LHCN-M2 (cell line): ENCODE results near the gene H2AC6.

GRCh38 chr6:24714028-24714543 is 4.9 kb downstream of the C6orf62 start:
- RAMPAGE, long total RNA = no peak

DNA sequence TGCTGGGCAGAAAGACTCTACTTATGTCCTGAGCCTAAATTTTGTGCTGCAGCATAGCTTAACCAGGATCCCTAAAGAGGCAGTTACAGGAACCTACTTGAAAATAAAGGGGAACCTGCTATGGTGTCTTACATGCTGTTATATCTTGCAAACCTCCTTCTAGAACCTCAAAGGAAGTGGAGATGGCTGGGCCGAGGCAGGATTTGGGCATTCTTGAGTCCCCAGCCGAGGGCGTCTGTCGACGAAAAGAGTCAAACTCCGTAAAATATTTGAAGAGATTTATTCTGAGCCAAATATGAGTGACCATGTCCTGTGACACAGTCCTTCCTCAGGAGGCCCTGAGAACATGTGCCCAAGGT is 17.1 kb upstream of the GMNN start:
- RAMPAGE, long total RNA = no peak

- RAMPAGE, long total RNA = no peak
These were observed 25.6 kb downstream of the RIPOR2 start for GRCh38 chr6:24910120-24910559.

DNA sequence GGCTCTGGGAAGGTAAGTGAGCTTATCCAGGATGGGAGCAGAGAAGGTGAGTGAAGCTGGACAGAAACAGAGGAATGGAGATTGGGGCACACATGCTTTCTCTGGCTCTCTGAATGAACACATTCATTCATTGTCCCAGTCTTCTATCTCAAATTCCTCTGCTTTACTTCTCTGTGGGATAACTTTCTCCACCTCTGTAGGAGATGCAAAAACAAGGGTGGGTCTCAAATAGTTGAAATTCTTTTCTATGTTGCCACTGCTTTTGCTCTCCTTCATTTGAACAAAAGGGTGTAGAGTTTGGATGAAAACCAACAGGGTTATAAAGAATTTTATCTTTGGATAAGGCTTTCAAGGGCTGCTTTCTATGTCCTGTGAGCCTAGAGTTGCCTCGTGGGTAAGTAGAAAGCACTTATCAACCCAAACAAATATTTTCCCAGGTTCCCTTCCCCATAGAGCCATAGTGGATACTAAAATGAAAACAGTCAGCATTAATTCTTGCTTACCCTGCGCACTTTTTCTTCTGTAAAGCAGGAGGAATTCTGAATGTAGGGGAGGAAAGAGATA is 45.1 kb upstream of the RIPOR2 start:
- RAMPAGE, long total RNA = no peak

DNA sequence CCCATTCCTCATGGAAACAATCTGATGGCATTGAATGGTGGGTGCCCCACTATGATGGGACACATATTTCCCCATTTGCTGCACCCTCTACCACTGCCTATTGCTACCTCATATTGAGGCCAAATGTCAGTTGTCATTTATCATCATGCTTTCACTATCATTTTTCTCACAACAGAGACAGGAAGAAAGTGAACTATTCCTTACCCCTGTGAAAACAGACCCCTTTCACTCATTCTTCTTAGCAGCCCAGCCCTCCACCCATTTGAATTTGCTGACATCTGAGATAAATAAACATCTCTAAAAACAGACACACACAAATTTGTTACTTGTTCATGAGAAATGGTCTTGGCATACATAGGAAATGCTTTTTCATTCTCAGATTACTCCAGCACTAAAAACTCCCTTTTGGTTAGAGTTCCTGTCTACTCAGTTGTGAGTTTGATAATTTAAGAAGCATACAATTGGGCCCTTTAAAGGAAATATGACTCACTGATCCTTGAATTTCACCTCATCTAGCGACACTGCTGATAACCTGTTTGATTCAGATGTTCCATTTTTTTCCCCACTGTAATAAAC is 105.3 kb upstream of the RIPOR2 start:
- RAMPAGE, long total RNA = no peak

DNA sequence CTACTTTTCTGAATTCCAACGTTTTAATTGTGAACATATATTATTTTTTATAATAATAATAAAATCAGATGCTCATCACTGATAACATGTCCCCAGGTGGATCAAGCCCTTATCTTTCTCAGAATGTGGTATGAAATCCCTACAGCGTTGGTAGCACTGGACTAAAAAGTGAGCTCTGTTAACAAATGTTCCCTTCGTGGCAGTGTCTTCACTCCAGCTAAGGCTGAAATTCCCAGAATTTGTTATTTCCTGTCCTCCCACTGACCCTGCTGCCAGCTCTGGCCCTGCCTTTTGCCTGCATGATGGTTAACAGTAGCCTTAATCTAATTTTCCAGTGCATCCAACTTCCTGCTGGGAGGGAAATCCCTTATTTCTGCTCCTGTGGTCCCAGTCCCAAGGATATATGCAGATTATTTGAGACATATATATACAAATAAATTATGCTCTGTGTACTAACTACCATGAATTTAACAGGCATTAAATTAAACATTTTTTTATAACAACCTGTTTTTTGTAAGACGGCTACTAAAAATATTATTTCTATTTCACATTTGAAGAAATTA is 157.2 kb upstream of the CARMIL1 start:
- RAMPAGE, long total RNA = no peak

- RAMPAGE, long total RNA = no peak
These were observed 140.8 kb upstream of the CARMIL1 start for GRCh38 chr6:25137912-25139176.

DNA sequence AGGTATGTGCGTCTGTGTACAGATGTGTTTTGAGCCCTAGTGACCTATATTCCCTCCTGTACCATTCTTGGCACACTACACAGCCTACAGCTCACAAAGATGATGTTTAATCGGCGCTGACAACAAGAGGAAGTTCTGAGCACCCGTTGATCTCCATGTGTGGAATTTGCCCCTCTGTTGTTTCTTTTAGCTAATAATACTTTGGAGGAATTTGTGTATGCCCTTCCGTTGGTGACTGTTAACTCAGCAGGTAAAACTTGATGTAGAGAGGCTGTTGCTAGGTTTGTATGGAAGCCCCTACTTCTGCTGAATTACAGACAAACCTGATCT is 1.5 kb downstream of the CARMIL1 start:
- RAMPAGE, long total RNA = no peak

DNA sequence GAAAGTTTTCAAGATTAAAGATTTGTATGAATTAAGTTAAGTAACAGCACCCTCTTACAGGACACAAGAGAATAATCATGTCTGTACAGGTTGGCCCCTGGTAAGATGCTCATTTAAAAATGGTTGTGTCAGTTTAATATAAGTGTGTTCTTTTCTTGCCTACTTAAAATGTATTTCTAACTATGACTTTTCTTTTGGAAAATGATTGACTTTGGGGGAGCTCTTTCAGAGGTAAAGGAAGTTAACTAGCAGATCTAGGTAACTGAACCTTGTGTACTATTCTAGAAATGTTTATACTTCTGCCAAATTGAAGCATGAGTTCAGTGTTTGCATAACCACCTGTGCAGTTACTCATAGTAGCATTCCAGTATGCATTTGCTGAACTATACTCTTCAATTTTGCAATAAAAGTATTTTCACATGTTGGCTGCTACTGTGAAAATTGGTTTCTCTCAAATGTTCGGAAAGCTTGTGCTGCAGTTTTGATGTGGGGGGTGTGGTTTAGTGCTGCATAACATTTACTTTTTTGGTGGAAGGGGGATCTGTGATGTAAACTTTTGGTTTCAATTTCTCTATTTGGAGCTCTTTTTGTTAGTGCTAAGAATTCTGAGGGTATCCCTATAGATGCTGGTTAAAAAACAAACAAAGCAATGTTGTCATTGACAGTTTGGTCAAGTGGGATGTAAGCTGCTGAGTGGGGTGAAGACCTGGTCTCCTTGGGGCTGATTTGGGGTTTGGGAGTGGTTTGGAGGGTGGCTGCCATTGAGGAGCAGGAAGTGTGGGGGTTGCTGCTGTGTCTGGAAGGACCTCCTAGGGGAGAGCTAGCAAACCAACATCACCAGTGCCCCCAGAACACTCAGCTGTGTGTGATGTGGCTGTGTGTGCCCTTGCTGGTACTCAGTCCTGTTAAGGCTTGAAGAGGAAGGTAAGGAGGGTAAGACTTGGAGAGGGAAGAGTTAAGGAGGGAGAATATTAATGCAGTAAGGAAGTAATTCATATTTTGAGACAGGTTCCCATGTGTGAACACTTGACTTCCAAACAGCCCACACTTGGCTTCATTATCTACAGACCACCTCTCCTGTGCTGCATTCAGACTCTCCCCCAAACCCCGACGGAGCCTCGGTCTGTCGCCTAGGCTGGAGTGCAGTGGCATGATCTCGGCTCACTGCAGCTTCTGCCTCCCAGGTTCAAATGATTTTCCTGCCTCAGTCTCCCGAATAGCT is 87.9 kb downstream of the CARMIL1 start:
- RAMPAGE, long total RNA = no peak

DNA sequence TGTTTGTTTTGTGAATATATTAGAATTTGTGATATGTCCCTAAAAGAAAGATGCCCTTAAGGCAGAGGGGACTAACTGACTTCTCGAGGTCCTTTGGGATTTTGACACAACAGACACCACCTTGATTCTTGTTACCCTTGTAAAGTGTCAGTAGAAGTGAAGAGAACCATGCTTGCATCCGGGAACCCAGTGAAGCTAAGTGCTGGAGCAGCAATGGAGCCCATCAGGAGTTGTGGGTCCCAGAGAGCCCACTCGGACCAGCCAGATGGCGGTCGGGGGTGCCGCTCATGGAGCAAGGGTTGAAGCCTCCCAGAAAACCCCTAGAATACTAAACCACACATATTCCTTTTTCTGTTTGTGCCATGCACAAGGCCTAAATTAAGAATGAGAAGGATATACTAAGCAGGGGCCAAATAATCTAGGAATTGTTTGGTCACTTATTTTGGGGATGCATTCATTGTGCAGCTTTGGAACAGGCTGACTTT is 29.4 kb upstream of the SCGN start:
- RAMPAGE, long total RNA = no peak

DNA sequence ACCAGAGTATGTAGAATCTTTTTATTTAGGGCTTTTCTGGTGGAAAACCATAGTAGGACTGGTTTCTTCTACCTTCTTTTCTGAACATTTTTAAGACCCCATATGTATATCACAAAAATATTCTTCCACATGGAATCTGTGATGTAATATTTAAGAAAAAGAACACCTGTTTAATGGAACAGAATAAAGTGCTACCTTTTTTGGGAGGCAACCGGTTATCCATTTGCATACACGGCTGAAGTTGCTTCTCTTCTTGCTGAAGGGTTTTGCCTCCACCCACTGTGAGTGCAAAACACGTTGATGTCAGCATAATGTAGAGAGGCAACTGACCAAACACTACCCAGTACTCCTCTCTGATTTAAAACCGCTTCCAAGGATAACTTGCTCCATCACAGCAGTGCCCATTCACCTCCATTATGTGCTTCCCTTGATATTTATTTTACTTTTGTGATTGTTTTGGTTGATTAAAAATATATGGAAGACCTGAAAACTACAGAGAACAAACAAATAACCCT is 1.5 kb downstream of the SLC17A1 start:
- RAMPAGE, long total RNA = no peak

DNA sequence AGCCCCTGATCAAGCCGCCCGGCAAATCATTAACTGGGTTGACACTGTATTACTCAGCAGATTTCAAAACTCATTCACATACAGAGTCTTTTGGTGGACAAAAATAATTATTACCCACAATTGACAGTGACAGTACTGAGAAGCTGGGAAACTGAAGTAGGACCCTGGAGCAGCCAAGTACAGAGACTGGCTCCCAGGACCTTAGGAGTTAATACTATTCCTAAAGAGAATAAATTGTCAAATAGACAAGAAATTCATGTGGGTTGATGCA is 9.8 kb upstream of the H1-2 start:
- RAMPAGE, long total RNA = no peak

- RAMPAGE, long total RNA = no peak
These were observed 2.5 kb downstream of the H2BC4 start for GRCh38 chr6:26120762-26121993.

- RAMPAGE, long total RNA = no peak
These were observed 1.1 kb downstream of the H2BC4 start for GRCh38 chr6:26122766-26122889.

GRCh38 chr6:26124025-26125141 is at the start of gene H2AC6:
H2AC6 (plus strand) TSS chr6:26124172.
- RAMPAGE, long total RNA = start-site peak on the plus strand at chr6:26124169-26124174, 541 reads

GRCh38 chr6:26131619-26132718 is 8.0 kb downstream of the H2AC6 start:
- RAMPAGE, long total RNA = no peak

DNA sequence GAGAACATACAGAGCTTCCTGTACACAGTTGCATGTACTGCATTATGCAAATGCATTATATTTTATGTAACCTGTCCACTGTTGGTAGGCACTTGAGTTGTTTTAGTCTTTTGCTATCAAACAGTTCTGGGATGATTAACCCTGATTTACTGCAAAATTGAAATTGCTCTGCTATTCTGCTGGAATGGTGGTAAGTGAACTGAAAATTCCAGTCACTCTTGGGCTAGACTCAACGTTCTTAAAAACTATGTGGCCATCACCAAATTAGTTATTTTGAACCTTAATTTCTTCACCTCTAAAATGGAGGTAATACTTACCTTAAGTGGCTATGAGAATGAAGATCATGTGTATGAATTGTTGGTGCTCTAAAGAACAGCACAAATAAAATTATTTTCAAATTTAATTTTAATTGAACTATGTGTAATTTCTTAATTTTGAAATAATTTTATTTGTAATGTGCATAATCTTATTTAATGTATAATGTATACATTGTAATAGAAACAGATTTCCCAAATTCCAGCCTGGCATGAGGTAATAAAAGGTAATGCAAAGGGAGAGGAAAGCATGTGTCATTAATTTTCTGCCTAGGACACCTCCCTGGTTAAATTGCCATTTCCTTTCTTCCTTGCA is 14.7 kb downstream of the H2AC6 start:
- RAMPAGE, long total RNA = no peak

- RAMPAGE, long total RNA = no peak
These were observed 2.2 kb downstream of the H2BC5 start for GRCh38 chr6:26159872-26160830.

GRCh38 chr6:26182977-26183524 is 510 bp upstream of the H2BC6 start:
- RAMPAGE, long total RNA = no peak

DNA sequence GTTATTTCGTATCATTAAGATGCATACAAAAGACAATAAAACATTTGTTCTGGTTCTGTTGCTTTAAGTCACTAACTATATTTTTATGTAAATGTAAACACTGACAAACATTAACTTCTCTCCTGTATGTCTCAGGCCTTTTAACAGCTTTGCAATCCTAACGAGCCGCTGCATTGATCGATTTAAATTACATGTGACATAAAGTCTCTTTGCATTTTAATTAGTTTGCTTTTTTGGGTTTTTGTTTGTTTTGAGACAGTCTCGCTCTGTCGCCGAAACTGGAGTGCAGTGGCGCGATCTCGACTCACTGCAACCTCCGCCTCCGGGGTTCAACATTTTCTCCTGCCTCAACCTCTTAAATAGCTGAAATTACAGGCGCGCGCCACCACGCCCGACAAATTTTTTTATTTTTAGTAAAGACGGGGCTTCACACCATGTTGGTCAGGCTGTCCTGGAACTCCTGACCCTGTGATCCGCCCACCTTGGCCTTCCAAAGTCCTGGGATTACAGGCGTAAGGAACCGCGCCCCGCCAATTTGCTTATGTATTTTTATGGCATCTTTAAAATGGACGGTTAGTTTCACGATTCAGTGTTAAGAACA is 893 bp downstream of the H2AC7 start:
- RAMPAGE, long total RNA = no peak